ENCODE data around the genes GKN1, NFU1 and ANXA4.

DNA sequence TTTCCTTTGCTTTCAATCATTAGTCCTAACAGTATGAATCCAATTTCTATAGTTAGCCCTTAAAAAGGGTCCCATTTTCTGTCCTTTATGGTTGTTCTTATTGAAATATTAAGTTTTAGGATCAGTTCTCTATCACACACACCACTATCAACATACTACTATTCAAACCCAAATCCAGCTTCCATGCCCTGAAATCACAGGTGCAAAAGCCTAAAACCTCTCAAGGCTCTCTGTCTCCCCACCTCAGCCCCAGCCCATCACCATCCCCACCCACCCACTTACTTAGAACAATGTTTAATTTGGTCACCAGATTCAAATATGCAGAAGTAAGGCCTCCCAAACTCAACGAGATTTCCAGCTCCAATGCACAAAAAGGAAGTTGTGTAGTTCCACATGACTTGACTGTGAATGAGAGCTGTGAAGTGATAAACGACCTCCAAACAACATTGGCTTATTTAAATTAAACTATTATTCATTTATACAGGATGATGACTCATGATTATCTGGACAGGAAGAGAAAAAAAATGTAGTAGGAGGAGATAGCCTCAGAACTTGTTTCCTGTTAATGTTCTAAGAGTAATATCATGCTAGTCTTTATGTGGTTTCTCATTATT is 237.5 kb downstream of the C1D start:
- PRO-cap = no peak
- RAMPAGE, long total RNA, 2 experiments = no peak in any of the 2 experiments

- PRO-cap = no peak
- RAMPAGE, long total RNA, 2 experiments = no peak in any of the 2 experiments
These were observed 35.7 kb downstream of the PPP3R1 start for GRCh38 chr2:68216337-68217333.

DNA sequence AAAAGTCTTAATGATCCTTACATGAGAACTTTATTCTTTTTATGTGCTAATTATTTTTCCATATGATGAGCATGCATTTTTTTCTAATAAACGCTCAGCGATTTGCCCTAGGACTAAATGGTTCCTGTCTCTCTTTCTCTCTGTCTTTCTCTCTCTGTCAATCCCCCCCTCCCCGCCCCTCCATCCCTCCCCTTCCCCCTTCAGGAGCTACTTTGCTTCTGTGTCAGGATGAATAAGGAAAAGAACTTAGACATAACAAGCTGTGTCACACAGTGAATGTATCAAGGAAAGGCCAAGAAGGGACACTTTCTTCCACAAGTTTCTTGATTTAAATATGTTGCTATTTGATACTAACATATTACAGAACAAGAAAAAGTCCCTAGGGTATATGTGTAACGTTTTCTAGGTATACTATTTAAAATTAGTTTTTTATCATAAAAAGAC is 1.4 kb upstream of the PPP3R1 start:
- PRO-cap = no peak
- RAMPAGE, long total RNA, 2 experiments = no peak in any of the 2 experiments

DNA sequence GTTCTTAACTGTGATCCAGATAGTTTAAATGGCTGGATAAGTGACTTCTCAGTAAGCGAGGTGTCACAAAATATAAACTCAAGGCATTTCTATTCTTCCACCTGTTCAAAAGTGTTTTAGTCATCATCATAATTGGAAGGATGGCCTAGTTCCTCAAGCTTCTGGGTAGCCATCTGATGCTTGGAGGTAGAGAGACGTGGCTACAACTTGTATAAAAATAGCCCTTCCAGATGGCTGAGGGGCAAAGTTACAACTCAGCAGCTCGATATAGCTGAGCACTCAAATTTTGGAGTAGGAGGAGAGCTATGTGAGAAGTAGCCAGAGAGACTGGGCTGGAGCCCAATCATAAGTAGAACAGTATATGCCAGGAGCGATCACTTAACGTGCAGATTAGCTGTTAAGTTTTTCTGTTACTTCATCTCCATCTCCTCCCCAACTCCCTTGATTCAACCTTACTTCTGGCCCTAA is 28.9 kb downstream of the CNRIP1 start:
- PRO-cap = no peak
- RAMPAGE, long total RNA, 2 experiments = no peak in any of the 2 experiments

GRCh38 chr2:68391139-68391620 is 26.1 kb downstream of the PLEK start:
- PRO-cap = no peak
- RAMPAGE, long total RNA, 2 experiments = no peak in any of the 2 experiments

DNA sequence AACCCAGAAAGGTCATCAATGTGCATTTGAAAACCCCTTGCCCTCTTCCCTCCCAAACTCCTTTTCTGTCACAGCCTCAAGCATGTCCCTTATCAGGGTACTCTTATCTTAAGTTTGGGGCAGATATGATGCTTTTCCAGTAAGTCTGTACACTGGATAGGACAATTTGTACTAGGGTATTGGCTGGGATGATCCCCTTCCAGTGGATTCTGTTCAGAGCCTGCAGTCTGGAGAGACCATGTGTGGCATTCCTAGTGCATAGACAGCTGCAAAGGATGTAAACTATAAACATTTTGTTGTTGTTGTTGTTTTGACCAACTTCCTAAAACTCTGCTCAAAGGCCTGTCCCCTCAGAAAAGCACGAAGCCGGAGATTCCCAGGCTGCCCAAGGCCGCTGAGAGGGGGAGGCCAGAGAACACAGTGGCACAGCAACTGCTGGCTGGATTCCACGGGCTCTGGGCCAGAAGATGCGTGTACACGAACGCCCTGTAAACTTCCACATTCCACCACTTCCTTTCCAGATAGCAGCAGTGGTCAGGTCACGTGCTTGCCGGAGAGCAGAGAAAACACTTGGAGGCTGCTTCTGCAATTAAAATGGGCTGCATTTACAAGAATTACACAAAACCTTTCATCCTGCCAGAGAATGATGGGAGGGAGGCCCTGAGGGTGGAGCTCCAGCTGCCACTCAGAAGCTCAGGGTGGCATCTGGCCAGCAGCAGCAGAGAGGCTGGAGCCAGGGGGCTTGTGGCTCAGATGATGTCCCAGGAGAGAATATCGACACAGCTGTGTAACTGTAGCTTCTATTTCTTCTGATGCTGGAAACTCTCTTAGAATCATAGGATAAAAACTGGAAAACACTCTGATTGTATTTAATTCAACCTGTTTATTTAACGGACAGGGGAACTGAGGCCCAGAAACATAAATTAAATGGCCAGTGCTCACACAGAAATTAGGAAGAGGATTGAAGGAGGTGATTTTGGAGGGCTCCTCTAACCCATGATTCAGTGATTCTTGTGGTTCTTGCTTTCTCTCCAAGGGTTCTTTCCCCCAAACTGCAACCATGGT is 42.0 kb downstream of the BMP10 start:
- PRO-cap = no peak
- RAMPAGE, long total RNA, 2 experiments = no peak in any of the 2 experiments

DNA sequence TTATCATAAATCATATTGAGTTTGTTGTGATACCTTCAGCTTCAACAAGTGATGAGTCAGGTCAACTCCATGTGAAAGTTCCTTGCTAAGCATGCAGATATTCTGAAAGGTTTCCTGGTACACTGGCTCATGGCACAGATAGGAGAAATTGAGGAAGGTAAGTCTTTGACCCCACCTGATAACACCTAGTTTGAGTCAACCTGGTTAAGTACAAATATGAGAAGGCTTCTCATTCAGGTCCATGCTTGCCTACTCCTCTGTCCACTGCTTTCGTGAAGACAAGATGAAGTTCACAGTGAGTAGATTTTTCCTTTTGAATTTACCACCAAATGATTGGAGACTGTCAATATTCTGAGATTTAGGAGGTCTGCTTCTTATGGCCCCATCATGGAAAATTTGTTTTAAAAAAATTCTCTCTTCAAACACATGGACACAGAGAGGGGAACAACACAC is at the start of gene GKN1:
TSS of gene GKN1 (plus strand) at position 242 of the 453 bp plus-strand sequence.
- PRO-cap = no peak
- RAMPAGE, long total RNA, 2 experiments = no peak in any of the 2 experiments

- PRO-cap = no peak
- RAMPAGE, long total RNA, 2 experiments = no peak in any of the 2 experiments
These were observed 69.6 kb downstream of the ANTXR1 start for GRCh38 chr2:69082474-69083107.

- PRO-cap = bidirectional peak, plus-strand start at chr2:69190912, minus-strand start at chr2:69190890; unidirectional peak, minus-strand start at chr2:69191172
- RAMPAGE, long total RNA, 2 experiments = no peak in any of the 2 experiments
These were observed 177.9 kb downstream of the ANTXR1 start for GRCh38 chr2:69190722-69191462.

- PRO-cap = no peak
- RAMPAGE, long total RNA, 2 experiments = no peak in any of the 2 experiments
These were observed 39.0 kb downstream of the GFPT1 start for GRCh38 chr2:69347932-69348462.

- PRO-cap = bidirectional peak, plus-strand start at chr2:69437494, minus-strand start at chr2:69437435; bidirectional peak, plus-strand start at chr2:69437583, minus-strand start at chr2:69437632; bidirectional peak, plus-strand start at chr2:69437944, minus-strand start at chr2:69437889
- RAMPAGE, long total RNA, 2 experiments = start-site peak on the minus strand in 1 of 2 experiments, at chr2:69437438-69437632 at its widest, 37 to 45 reads per replicate
These were observed at the start of gene NFU1 for GRCh38 chr2:69437246-69438310. TSS of gene NFU1 (minus strand) at chr2:69437435.

DNA sequence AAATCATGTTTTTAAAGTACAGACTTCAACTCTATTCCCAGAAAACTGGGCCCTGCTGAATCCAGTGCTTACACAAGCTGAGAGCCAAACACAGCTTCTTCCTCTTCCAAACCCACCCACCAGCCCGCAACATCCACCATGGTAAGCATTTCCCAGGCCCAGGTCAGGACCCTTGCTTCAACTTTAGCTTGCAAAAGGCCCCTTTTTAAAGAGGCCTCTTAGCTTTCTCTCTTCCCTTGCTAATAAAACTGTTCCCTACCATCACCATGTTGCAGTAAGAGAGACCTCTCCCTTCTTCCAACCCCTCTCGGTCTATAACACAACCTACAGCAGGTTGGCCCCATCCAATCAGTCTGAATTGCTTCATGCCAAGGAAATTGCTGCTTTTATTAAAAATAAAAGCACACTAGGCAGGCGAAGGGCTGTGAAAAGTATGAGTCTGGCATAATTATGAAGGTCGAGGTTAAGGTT is 1.9 kb downstream of the AAK1 start:
- PRO-cap = no peak
- RAMPAGE, long total RNA, 2 experiments = no peak in any of the 2 experiments

DNA sequence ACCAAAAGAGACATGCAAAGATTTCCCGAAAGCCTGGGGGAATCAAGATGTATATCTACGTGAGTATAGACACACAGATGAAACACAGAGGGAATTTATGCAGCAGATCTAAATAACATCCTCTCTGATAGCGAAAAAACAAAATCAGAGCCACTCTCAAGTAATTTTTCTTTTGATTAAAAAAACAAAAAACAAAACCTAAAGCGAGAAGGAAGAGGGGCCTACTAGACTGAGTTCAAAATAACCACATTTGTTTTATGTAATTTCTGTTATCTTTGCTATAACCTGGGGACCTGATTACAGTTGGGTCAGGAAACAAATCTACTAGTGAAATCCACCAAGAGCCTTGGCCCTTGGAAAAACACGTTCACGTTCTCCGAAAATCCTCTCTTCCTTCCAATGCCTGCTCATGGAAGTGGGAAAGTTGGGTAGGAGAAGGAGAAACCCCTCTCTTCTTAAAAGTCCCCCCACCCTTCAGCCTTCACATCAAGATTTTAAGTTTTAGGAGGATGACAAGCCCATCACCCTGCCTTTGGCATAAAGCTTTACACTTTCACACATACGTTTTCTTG is 1.4 kb downstream of the AAK1 start:
- PRO-cap = no peak
- RAMPAGE, long total RNA, 2 experiments = no peak in any of the 2 experiments

- PRO-cap = no peak
- RAMPAGE, long total RNA, 2 experiments = no peak in any of the 2 experiments
These were observed 42.1 kb upstream of the AAK1 start for GRCh38 chr2:69685582-69685999.

DNA sequence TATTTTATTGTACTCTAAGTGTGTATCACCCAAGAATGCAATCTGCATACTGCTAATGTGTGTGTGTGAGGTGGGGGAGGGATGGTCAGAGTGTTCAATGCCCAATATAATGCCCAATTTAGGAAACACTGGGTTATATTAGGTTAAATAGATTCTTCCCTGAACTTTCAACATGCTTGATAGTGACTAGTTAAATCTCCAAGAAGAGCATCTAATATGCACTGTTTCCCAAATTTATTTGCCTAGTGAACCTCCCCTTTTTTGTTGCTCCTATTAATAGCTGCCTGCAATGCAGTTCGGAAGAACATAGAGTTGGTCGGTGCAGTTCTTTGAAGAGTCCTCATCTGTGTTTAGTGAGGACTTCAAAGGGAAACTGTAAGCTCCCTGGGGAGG is 49.0 kb upstream of the ANXA4 start:
- PRO-cap = no peak
- RAMPAGE, long total RNA, 2 experiments = no peak in any of the 2 experiments

- PRO-cap = unidirectional peak, plus-strand start at chr2:69741377; unidirectional peak, plus-strand start at chr2:69741449; bidirectional peak, plus-strand start at chr2:69741604, minus-strand start at chr2:69741536; bidirectional peak, plus-strand start at chr2:69741932, minus-strand start at chr2:69741863; bidirectional peak, plus-strand start at chr2:69742143, minus-strand start at chr2:69741991
- RAMPAGE, long total RNA, 2 experiments = start-site peak on the plus strand in 2 of 2 experiments, at chr2:69741915-69742149 at its widest, 18 to 321 reads per replicate
These were observed at the start of gene ANXA4 for GRCh38 chr2:69741119-69742216. TSS of gene ANXA4 (plus strand) at chr2:69742134.

DNA sequence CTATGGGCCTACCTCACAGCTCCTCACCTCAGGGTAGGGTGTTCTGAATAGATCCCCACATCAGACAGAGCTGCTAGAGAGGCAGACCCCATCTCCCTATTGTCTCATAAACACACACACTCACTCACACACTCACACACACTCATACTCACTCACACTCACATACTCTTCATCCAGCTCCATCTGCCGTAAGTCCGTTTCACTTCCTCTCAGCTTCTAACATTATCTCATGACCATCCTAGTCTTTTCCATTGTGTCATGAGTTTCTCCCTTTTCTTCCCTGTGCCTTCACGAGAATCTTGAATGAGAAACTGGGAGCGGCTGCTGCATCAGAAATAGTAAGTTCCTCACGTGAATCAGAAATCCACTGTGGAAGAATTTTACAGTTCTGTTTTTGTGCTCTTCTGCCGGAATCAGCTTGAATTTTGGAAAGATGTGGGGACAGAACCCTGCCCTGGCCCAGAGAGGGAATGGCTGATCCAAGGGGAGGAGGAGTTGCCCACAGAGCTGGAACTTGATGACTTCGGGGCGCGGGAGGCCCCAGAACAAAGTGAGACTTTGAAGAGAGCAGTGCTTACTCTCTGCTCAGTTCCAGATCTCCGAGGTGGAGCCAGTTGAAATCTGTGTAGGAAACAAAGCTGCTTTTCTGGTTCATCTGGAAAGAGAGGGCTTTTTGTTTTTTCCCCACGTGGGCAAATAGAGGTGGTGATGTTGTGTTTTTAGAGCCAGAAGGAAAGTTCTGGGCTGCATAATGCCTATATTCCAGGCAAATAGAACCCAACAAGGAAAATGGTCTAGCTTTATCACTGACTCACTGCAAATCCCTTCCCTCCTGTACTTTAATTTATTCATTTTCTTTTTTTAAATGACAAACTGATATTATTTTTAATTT is 21.1 kb downstream of the ANXA4 start:
- PRO-cap = bidirectional peak, plus-strand start at position 302 of the sequence, minus-strand start at position 218 of the sequence; bidirectional peak, plus-strand start at position 548 of the sequence, minus-strand start at position 598 of the sequence
- RAMPAGE, long total RNA, 2 experiments = start-site peak on the minus strand in 1 of 2 experiments, centred at position 578 of the sequence, 56 reads per replicate

DNA sequence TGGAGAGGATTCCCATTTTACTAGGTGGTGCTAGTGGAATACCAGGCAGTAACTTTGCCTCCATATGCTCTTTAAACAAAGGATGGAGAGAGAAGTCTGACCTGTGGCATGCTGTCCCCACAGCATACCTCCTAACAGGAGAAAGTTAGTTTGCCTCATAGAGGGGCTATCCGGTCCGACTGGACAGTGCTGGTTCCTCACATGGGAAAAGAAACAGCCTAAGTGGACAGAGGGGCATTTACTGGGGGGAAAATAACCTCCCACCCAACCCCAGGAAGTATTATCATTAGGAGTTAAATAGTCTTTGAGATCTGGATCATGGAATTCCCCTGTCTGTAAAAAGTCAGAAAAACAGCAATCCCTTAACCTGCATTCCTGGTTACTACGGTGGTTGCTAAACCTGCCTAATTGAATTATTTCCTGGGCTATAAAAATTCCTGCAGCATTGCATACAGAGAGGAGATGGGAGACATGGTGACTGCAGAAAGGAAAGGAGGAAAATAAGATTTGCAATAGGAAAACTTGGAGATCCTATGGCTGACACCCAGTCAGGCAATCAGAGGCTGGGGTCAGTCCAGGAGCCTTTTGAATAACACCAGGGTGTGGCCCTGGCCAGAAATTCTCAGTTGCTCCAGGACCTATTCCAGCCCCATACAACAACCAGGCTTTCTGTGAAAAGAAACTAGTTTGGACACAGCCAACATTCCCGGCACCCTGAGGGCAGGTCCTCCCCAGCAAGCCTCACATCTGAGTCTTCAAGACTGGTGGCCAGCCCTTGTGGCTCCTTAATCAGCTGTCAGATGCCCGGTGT is 31.4 kb upstream of the GMCL1 start:
- PRO-cap = no peak
- RAMPAGE, long total RNA, 2 experiments = no peak in any of the 2 experiments

GRCh38 chr2:69918724-69919017 is 3.8 kb downstream of the MXD1 start:
- PRO-cap = no peak
- RAMPAGE, long total RNA, 2 experiments = no peak in any of the 2 experiments

DNA sequence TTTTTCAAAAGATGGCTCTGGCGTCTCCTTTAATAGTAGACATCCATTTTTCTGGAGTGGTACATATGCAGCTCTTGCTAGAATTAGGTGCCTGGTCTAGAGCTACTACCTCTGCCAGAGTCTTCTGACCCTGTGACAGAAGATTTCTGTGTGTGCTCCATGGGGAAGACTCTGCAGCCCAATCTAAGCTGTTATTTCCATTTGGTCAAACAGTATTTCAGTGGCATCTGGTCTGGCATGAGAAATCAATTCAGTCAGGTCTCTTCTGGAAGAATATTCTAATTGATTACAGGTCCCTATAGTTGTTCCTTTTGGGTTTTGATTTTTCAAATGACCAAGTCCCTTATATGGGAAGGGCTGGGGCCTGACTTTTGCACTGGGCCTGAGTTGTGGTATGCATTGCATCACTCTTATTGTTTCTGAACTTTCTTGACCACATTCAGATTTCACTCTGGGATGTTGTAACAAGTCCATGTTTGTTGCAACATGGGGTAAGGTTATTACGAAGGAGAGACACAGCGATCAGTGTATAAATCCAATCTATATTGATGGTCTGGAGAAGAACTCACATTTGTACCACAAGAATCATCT is 12.1 kb downstream of the MXD1 start:
- PRO-cap = no peak
- RAMPAGE, long total RNA, 2 experiments = start-site peak on the plus strand in 1 of 2 experiments, centred at position 274 of the sequence, 7 reads per replicate

Measured in lower leg skin (tissue), 2 donors.